ENCODE measurements around the genes OTOL1 and GPR160.

- RRBS: no CpG with 5 or more reads among the region's 4 CpGs
Measured at GRCh38 chr3:160995460-160996255, 109.5 kb downstream of the B3GALNT1 start.

DNA sequence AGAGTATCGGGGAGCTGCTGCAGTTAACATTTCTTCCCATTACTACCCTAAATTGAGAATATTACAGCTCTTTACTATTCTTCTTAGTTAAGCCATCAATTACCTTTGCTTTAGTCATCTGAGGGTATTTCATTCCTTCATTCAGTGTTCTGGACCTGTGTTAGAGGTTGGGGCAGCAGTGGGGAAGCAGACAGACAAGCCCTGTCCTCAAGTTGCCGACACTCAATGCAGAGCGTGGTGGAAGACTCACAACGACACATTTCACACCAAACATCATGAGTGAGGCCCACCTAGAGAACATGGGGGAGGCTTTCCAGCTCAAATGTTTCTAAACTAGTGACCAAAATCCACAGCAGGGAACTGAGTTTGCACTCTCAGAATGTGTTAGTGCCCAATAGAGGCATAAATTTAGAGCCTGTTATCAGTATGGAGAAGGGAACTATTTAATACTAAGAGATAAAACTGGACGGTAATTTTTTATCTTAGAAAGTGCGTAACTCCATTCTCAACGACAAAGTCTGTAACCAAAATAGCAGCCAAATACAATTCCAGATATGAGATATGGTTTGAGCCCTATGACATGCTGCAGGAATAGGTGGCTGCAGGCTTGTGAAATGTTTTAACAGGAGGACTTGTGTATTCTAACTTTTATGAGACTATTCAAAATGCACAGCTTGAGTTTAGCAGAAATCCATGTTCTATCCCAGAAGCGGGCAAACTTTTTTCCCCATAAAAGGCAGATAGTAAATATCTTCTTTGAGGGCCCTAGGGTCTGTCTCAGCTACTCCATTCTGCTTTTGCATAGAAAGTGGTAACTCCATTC lies 3.6 kb downstream of the B3GALNT1 start:
- RRBS: no CpG with 5 or more reads among the region's 8 CpGs

- RRBS: no CpG with 5 or more reads among the region's 4 CpGs
Measured at GRCh38 chr3:161228197-161228999, 7.3 kb downstream of the NMD3 start.

DNA sequence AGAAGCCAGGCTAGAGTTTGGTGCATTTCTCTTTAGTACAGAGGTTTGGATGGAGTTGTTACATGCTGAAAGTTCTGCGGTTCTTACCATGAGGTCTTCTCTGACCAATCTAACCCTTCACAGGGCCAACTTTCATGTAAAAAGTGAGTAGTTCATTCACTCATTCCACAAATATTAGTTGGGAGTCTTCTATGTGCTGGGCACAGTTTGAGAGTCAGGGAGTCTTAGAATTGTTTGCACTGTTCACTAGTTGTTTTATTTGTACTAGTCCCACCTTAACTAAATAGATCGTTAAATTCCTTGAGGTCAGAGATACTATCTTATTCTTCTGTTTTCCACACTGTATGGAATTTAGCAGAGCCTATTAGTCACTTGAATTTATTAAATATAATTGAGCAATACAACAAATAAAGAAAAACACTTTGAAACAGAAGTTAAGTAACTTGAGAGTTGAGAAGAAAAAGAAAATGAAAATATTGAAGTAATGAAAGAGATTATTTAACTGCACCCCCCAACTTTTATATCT lies 40.8 kb upstream of the SPTSSB start:
- RRBS: no CpG with 5 or more reads among the region's 2 CpGs

- RRBS: no CpG with 5 or more reads among the region's 1 CpG
Measured at GRCh38 chr3:161496561-161496960, at the start of gene OTOL1. TSS of gene OTOL1 (plus strand) at chr3:161496808.

DNA sequence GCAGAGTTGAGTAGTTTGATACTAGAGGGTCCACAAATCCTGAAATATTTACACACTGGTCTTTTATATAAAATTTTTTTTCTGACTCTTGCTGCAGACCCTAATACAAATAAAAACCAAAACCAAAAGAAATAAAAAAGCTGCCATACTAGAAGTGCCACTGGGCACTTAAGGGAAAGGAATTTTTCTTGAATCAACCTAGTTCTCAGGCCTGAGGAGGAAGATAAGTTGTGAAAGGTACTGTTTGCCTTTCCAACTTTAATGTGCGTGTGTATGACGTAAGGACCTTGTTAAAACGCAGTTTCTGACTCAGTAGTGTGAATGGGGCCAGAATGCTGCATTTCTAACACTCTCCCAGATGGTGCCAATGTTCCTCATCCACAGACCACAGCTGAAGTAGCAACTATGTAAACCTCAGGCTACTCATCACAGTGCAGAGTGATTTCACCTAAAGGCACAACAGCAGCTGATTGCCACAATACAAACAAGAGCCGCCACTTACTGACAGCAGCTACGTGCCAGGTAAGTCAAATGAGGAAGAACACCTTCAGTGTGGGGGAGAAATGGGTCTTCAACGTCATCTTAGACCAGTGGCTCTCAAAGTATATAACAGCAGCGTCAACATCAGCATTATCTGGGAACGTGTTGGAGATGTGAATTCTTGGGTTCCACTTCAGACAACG lies 103.6 kb downstream of the OTOL1 start:
- RRBS: no CpG with 5 or more reads among the region's 9 CpGs

- RRBS: no CpG with 5 or more reads among the region's 4 CpGs
Measured at GRCh38 chr3:167723669-167724451, 10.8 kb downstream of the PDCD10 start.

DNA sequence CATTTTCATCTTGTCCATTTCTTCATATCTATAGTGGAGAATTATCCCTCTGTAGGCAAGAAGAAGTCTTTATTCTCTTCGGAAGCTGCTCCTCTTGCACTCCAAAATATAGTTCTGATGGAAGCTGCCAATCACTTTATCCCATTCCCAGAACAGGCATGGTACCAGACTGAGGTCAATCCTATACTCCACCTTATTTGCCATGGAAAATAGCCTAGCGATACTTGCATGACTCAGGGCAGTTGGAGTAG lies 140.9 kb downstream of the SERPINI1 start:
- RRBS: no CpG with 5 or more reads among the region's 2 CpGs

DNA sequence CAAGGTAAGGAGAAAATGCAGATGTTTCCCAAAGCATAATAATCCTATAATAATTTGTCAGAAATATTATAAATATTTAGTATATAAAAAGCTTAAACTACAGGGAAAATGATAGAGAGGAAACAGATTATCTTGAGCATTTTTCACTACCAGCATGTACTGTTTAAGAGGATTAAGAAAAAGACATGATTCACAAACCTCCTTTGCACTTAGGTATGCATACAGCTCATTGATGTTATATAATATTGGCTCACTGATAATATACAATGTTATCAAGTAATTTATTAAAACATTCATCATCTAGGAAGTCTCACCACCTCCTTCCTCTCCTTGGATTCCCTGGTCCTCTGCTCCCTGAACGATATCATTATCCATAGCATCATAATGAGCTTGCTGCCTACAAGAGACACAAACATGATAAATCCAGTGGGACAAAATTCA lies 66.8 kb downstream of the GOLIM4 start:
- RRBS: no CpG with 5 or more reads among the region's 1 CpG

GRCh38 chr3:168248645-168249138 lies 153.0 kb upstream of the GOLIM4 start:
- RRBS: no CpG with 5 or more reads among the region's 25 CpGs

- RRBS: no CpG with 5 or more reads among the region's 5 CpGs
Measured at GRCh38 chr3:168870750-168871429, 775.2 kb upstream of the GOLIM4 start.

DNA sequence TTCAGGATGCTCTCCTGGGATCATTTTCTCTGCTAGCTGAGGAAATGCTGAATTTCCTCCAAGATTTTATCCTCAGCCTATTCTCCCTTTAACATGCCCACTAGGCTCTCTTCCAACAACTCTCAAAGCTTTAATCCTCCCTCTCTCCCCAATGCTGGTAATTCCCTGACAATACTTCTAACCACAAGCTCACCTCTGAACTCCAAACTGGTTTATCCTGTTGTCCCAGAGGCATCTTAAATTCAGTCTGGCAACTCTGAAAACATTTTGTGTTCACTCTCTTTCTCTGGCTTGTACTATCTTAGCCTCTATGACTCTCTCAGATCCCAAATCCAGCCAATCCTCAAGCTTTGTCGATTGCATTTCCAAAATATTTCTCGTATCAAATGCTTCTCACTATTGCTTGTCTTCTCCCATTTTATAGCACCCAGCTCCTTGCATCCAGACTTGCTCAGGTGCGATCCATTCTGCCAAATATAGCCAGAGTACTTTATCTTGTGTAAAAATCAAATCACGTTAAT lies 490.2 kb downstream of the MECOM start:
- RRBS: no CpG with 5 or more reads among the region's 4 CpGs

GRCh38 chr3:169297085-169297460 lies 366.4 kb downstream of the MECOM start:
- RRBS: no CpG with 5 or more reads among the region's 1 CpG

GRCh38 chr3:169383523-169384181 lies 279.9 kb downstream of the MECOM start:
- RRBS: no CpG with 5 or more reads among the region's 3 CpGs

DNA sequence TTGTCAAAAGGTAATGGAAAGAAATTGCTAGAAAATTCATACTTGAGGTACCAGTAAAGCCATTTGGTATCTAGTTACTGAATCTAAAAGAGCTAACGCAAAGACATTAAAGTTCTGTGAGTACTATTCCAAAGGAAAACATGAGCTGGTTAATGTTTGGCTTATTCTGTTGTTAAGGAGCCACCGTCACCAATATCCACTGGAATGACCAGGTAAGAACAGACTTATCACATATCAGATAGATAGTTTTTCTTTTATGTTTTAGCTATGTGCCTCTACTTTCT lies 274.3 kb downstream of the MECOM start:
- RRBS: no CpG with 5 or more reads among the region's 2 CpGs

GRCh38 chr3:170002182-170002813 lies 35.5 kb upstream of the GPR160 start:
- RRBS: no CpG with 5 or more reads among the region's 19 CpGs

DNA sequence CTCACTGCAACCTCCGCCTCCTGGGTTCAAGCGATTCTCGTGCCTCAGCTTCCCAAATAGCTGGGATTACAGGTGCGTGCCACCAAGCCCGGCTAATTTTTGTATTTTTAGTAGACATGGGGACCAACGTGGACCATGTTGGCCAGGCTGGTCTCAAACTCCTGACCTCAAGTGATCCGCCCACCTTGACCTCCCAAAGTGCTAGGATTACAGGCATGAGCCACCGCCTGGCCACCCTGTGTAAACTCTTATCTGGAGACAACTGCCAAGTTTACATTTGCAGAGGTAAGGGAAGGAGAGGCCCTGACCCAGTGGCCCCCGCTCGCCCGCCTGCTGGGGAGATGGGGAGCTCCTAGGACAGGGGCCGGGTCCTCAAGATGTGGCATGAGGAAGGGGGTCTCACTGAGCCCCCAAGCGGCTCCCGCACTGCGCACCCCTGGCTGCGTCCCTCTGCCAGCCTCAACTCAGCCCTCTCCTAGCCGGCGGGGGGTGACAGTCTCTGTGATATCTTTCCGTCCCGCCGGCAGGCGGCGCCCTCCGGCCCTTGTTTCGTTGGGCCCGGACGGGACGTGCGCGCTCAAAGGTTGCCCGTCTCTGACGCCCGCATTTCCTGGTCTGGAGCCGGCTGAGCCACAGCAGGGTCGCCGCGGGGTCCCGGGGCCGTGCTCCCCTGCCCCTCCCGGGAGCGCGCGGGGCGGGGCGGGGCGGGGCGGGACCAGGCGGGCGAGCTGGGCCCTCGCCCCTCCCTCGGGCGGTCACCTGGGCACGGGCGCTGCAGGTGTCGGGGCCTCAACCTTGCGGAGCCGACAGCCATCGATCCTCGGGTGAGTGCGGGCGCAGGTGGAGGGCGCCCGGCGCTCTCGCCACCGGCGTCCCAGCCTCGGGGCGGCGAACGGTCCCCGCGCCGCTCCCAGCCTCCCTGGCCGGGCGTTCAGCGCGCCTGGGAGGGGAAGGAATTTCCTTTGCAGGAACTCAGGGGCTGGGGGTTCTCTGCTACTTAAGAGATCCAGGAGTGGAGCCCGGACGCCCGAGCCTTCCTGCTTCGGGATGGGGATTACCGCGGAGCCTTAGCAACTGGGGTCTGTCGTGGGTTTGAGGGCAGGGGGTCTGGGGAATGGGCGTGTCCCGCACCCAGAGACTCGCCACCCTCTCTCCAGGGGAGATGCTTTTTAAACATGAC lies at the start of gene GPR160:
GPR160 (plus strand) TSS at position 604 of the 1,180 bp plus-strand sequence.
- RRBS: 4% methylated on average over 25 of the region's 88 CpGs

GRCh38 chr3:170154347-170154940 lies 27.1 kb downstream of the PHC3 start:
- RRBS: no CpG with 5 or more reads among the region's 2 CpGs

DNA sequence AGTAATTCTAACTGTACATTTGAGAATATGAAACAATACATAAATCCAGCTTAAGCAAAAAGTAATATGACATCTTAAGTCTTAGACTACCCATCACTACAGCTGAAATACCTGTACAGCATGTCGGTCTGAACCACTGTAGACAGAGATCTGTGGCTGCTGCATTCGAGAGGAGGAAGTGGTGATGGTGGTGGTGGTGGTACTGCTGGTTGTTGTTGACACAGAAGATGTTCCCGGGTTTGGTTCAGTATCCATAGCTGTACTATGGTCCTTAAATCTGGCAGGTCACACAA lies 2.9 kb downstream of the PHC3 start:
- RRBS: no CpG with 5 or more reads among the region's 3 CpGs

Measured in HTR-8/SVneo (cell line).